ENCODE data around the gene COL4A2.

- PRO-cap, 2 experiments = peak in 2 of 2 experiments; most common plus-strand start chr13:110307257 (in 1)
Observed at GRCh38 chr13:110307220-110308061, at the start of gene COL4A2. Gene COL4A2, plus strand, starts transcription at chr13:110307284.

DNA sequence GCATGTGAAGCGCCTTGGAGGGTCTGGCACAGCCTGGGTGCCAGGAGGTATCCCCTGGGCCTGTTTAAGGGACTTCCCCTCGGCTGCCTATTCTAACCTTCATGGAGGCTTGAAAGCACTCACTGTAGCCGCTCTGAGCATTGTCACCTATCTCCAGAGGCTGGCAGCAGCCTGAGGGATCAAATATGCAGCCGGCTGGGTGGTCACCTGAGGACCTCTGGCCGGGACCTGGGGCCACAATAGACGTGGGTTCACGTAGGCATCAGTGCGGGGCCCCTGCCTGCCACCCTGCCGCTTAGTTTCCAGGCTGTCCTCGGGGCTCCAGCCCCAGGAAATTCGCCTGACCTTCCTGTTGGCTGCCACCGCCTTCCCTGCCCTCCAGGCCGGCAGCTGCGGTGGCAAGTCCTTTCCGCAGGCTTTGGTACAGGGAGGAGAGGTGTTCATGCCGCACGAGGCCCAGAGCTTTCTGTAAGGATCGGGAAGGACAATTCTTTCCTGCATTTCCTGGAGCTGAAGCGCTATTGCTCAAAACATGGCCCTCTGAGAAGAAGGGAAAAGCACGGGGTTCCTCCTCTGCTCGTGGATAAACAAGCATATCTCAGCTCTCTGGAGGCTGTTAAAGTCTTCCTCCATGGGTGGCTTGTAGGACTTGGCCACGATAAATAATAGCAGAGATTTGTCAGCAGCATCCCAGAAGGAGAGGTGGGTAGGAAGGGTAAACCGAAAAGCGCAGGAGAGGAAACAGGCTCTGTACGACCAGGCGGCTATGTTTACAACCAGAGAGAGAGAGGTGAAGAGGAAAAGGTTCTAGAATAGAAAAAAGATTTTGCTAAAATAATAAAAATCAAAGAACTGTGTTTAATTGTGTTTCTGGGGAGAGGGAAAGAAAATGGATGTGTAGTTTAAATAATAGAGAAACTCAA lies 4.8 kb downstream of the COL4A2 start:
- PRO-cap, 2 experiments = peak in 1 of 2 experiments; most common plus-strand start position 459 of the sequence (in 1); most common minus-strand start position 468 of the sequence (in 1)

GRCh38 chr13:110312500-110313266 lies 5.6 kb downstream of the COL4A2 start:
- PRO-cap, 2 experiments = no peak in any of the 2 experiments

GRCh38 chr13:110340457-110340687 lies 33.3 kb downstream of the COL4A2 start:
- PRO-cap, 2 experiments = no peak in any of the 2 experiments

GRCh38 chr13:110353219-110353611 lies 46.1 kb downstream of the COL4A2 start:
- PRO-cap, 2 experiments = no peak in any of the 2 experiments

DNA sequence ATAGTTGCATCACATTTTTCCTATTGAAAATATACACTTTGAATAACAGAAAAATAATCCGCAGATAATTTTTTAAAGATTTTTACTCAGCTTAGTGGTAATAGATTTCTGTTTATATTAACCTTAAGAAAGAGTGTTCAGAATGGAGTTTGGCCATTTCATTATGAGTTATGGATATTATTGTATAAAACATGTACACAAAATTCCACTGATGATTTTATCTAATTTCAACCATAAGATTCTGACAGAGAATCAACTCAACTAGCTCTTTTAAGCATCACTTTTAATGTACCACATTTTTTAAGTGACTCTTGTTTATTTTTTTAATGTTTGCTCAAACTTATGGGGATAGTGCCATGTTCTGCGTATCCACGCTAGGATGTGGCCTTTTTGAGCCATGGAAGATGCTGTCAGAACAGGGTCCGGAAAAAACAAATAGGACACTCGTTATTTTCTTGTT lies 75.8 kb downstream of the COL4A2 start:
- PRO-cap, 2 experiments = no peak in any of the 2 experiments

GRCh38 chr13:110398171-110398850 lies 91.2 kb downstream of the COL4A2 start:
- PRO-cap, 2 experiments = no peak in any of the 2 experiments

DNA sequence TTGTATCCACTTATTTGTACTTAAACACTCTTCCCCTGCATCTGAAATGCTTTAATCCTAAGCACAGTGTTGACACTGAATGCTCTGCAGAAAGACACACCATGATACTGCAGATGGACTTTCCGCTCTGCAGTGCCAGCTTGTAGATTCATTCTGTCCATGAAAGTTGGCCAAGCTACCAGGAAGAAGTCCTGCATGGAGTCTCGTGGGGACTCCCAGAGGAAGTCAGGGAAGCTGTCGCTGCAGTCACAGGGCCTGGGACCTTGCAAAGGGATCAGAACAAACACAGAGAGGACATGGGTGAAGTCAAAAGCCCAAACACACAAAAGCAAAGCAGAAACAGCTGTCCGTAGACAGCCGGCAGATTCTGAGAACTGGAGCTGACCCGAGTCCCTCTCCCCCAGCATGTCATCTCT lies 124.7 kb downstream of the COL4A2 start:
- PRO-cap, 2 experiments = peak in 1 of 2 experiments; most common plus-strand start position 196 of the sequence (in 1); most common minus-strand start position 155 of the sequence (in 1)

- PRO-cap, 2 experiments = no peak in any of the 2 experiments
Observed at GRCh38 chr13:110477976-110478372, 83.5 kb downstream of the RAB20 start.

GRCh38 chr13:110503228-110504099 lies 58.1 kb downstream of the RAB20 start:
- PRO-cap, 2 experiments = no peak in any of the 2 experiments

DNA sequence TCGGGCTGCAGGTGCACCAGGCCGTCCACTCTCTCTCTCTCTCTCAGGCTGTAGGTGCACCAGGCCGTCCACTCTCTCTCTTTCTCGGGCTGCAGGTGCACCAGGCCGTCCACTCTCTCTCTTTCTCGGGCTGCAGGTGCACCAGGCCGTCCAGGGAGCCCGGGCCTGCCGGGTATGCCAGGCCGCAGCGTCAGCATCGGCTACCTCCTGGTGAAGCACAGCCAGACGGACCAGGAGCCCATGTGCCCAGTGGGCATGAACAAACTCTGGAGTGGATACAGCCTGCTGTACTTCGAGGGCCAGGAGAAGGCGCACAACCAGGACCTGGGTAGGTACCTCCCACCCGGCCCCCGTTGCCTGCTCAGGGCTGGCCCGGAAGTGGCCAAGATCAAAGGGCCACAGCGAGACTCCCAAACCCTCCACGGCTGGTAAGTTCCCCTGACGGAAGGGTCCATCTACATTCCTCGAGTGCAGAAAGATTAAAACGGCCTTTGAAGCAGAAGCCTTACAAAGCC lies 55.2 kb downstream of the RAB20 start:
- PRO-cap, 2 experiments = no peak in any of the 2 experiments

GRCh38 chr13:110540672-110541955 lies 20.4 kb downstream of the RAB20 start:
- PRO-cap, 2 experiments = no peak in any of the 2 experiments

- PRO-cap, 2 experiments = no peak in any of the 2 experiments
Observed at GRCh38 chr13:110549911-110550569, 11.5 kb downstream of the RAB20 start.

GRCh38 chr13:110560544-110560960 lies 970 bp downstream of the RAB20 start:
- PRO-cap, 2 experiments = peak in 2 of 2 experiments; most common plus-strand start chr13:110560832 (in 2)

DNA sequence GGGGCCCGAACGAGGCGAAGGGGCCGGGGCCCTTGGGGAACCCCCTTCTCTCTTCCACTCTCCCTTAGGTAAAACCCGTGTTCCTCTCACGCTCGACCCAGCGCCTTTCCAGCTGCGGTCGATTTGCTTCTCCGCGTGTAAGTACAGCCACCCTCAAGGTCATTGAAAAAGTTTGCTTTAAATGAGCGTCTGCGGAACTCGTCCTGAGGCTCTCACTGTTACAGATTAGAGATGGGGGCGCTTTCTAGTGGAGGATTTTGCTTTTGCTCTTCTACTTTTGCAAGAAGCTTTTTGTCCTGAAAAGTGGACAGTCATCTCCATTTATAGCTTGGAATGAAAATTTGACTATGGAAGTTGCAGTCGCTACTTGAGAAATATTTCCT lies 464 bp upstream of the RAB20 start:
- PRO-cap, 2 experiments = peak in 1 of 2 experiments; most common minus-strand start position 143 of the sequence (in 1)

- PRO-cap, 2 experiments = no peak in any of the 2 experiments
Observed at GRCh38 chr13:110617692-110618265, 2.4 kb downstream of the NAXD start.

GRCh38 chr13:110811089-110811703 lies 97.7 kb downstream of the ING1 start:
- PRO-cap, 2 experiments = peak in 1 of 2 experiments; most common plus-strand start chr13:110811233 (in 1); most common minus-strand start chr13:110811145 (in 1)

- PRO-cap, 2 experiments = no peak in any of the 2 experiments
Observed at GRCh38 chr13:110885616-110885883, 29.3 kb downstream of the ANKRD10 start.

DNA sequence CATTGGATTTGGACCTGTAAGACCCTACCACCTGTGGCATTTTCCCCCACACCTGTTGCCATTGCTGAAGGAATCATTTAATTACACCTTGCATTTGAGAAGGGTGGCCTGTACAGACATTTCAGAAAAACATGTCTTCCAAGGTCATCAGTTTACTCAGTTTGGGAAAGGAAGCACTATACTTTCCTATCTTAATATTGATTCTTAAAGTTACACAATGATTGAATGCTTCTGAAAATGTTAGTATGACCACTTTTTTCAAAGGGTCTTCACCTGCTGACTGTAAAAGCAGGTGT lies 28.3 kb downstream of the ANKRD10 start:
- PRO-cap, 2 experiments = no peak in any of the 2 experiments

- PRO-cap, 2 experiments = peak in 1 of 2 experiments; most common plus-strand start chr13:110913454 (in 1)
Observed at GRCh38 chr13:110913099-110913725, 1.7 kb downstream of the ANKRD10 start.